AG09309 (cell line): ENCODE measurements around the genes IGF2BP3, TRA2A and NPY.

GRCh38 chr7:23470139-23471180, at the start of gene IGF2BP3:
TSS of gene IGF2BP3 (minus strand) at chr7:23470491.
- RRBS = no CpG with 5 or more reads among the region's 46 CpGs

GRCh38 chr7:23531300-23532296, at the start of gene TRA2A:
TSS of gene TRA2A (minus strand) at chr7:23531981.
- RRBS = 1% methylated on average over 9 of the region's 76 CpGs

DNA sequence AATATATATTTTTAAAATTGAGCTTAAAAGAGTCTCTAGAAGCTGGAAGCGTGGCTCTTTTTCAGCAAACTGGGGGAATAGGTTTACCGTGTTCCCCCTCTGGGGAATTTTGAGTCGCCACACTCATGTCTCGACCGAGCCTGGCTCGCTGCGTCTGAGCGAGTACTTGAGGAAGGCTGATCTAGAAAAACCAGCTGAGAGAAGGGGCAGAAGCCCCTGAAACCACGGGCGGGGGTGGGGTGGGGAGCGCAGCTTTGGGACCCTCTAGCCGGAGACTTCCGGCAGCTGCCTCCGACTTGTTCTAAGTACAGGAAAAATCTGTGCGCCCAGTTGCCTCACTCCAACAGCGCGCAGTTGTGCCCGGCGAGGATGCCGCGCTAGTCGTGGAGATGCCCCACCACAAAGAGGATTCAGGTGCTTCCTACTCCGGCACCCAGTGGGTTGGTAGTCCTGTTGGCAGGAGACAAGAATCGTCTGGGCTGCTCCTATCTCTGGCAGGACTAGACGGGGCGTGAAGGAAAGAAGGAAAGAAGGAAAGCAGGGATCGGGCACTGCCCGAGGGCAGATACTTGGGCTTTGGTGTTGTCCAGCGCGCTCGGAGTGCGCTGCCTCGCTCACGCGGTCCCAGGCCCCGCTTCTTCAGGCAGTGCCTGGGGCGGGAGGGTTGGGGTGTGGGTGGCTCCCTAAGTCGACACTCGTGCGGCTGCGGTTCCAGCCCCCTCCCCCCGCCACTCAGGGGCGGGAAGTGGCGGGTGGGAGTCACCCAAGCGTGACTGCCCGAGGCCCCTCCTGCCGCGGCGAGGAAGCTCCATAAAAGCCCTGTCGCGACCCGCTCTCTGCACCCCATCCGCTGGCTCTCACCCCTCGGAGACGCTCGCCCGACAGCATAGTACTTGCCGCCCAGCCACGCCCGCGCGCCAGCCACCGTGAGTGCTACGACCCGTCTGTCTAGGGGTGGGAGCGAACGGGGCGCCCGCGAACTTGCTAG, at the start of gene NPY:
NPY (plus strand) TSS at position 841 of the 988 bp plus-strand sequence.
- RRBS = 8% methylated on average over 10 of the region's 70 CpGs

DNA sequence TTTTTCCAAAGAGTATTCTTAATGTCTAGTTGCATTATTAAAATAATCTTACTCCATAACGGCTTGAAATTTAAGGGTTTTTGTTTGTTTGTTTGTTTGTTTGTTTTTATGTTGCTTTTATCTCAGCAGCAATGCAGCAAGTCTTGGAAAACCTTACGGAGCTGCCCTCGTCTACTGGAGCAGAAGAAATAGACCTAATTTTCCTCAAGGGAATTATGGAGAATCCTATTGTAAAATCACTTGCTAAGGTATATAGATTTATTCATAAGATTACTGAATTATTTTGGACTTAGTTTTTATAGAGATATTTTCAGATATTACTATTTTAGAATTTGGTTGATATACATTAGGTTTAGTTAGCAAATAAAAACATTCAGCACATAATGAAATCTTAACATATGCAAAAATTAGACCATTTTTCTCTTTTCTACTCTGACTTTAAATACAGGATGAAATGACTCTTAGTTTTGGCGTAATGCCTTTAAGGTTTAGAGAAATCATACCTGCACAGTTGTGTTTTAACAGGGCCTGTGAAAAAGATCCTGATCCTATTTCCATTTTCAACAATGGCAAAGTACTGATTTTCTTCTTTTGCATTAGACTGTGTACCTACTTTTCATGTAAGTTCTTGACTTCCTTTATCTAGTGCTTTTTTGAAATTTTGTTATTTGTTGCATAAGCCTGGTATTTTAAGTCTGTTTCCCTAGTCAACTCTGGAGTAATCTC, 50.4 kb downstream of the PALS2 start:
- RRBS = no CpG with 5 or more reads among the region's 4 CpGs

DNA sequence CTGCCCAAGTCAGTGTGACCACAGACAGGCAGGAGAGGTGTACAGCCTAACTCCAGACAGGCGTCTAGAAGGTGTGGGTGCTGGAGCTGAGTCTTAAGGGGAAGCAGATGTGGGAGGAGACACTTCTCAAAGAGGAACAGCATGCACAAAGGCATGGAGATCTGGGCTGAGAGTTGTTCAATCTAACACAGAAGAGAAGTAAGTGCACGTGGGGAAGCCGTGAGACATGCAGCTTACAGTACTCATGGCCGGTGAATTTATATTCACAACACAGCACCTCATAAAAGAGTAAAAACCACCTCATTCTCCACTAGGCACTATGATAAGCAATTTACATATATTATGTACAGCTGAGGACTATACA, 23.9 kb upstream of the GSDME start:
- RRBS = no CpG with 5 or more reads among the region's 4 CpGs

DNA sequence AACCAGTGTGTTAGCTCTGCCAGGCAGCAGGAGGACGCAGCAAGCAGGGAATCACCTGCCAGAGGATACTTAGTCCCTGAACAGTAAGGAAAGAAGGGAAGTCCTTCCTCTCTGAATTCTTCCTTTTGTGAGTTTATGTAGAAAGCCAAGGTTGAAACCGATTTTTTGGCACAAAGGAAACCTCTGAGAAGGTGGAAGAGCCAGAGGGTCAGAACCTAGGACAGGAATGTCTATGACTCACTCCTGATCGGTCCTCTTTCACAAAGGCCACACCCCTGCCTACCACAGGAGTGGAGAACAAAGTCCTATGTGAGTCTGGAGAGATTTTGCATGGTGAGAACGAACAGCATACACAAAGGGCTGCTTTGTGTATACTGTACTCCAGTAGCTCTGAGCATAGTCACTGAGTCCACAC, 68.8 kb upstream of the GSDME start:
- RRBS = no CpG with 5 or more reads among the region's 4 CpGs

DNA sequence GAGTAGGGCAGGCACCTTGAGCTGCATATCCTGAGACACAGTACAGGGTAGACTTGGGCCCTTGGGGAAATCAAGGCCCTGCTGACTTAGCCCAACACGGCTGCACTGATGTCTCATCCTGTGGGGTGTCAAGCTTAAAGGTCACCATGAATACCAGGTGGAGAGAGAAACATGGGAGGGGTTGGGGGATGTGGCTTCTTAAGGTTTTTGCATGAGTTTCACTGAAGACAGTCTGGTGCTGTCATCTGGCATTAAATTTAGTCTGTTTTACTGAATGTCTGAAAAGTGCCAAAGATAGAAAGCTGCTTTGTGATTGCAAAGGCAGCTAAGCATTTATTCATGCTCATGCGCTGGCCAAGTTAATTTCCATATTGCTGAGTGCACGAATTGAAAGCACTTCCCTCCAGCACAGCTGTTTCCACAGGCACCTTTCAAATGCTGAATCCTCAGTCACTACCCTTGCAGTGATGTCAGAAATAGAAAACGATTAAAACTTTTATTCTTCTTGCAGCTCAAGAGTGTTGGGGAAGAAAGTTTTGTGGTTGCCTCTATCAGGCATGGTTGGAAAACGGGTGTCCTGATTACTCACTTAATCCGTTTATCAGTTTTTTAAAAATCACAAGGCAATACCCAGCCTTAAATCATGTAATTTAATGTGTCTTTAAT, 102.1 kb downstream of the OSBPL3 start:
- RRBS = no CpG with 5 or more reads among the region's 6 CpGs

- RRBS = no CpG with 5 or more reads among the region's 5 CpGs
Observed at GRCh38 chr7:24895986-24896780, 83.8 kb downstream of the OSBPL3 start.

- RRBS = no CpG with 5 or more reads among the region's 5 CpGs
Observed at GRCh38 chr7:25625323-25625900, 397.1 kb upstream of the NPVF start.

DNA sequence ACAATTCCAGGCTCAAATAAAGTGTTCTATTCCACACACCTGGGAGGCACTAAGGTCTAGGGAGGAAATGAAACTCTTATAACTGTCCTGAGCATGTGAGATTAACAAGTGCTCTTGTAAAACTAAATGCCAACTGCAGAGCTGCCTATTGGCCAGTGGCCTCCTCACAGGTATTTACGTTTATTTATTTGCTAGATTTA, 381.9 kb upstream of the NFE2L3 start:
- RRBS = no CpG with 5 or more reads among the region's 1 CpG

DNA sequence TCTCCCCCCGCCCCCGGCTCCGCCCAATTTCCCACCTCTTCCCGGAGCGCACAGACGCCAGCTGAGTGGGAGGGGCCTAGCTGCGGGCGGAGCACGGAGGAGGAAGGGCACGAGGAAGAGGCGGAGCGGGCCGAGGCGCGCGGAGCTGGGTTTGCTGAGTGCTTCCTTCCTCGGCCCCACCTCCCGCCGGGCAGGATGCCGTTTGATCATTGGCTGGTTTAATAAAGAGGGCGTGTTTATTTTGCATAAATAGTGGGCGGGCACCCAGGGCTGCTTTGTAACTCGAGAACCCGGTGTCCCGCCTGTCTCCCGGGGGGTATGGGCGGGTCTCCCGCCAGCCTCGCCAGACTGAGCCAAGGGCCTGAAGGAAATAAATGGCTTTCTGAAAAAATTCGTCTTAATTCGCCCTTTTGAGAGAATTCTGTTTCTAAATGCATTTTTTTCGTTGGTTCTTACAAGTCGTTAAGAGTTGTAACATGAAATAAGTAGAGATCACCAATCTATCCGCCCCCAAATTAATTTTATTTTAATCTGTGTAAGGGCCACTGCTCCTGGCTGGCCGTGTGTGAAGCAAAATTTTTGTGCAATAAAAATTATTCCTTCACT, 289.4 kb upstream of the NFE2L3 start:
- RRBS = 0% methylated on average over 5 of the region's 35 CpGs

GRCh38 chr7:25894293-25894756, 257.7 kb upstream of the NFE2L3 start:
- RRBS = no CpG with 5 or more reads among the region's 4 CpGs

DNA sequence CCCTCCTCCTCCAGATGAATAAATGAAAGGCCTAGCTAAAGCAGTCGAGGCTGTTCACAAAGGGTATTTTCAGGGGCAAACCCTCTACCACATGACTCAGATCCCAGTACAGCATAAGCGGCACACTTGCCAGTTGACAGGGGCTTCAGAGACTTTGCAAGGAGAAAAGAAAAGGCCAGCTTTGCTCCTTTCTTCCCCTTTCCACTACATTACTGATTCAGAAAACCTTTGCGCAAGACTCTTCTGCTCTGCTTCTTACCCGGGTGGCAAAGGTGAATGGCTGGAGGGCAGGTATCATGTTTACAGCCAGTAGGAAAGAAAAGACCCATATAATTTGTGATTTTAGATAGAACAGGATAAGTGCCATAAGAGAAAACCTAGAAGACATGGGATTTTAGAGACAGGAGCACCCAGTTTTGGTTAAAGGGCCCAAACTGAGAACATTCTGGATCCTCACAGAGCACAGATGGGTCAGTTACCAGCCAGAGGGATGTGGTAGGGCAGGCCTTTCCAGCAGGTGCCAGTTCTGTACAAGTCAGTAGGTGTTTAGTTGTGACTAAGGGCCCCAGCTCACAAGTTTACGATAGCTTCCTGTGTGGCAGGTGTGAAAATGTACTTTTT, 15.0 kb downstream of the NFE2L3 start:
- RRBS = no CpG with 5 or more reads among the region's 5 CpGs

DNA sequence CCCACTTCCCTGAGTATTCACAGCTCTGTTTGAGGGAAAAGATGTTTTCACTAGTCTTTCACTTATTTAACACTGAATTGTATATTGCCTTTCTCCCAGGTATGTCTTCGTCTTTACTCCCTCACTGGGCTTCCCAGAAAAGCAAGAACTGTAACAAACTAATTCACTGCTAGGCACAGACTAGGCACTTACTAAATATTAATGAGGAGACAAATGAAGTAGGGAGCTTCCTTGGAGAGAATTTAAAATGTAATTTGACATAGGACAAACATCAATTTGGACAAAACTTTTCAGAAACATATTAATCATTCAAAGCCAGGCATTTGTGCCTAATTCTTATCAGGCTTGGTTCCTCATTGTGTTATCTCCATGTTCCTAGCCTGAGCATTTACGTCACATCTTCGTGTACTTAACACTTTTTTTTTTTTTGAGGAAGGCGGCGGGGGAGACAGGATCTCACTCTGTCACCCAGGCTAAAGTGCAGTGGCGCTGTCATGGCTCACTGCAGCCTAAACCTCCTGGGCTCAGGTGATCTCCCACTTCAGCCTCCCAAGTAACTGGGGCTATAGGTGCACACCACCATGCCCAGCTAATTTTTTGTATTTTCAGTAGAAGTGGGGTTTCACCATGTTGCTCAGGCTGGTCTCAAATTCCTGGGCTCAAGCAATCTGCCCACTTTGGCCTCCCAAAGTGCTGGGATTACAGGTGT, 19.8 kb downstream of the HNRNPA2B1 start:
- RRBS = no CpG with 5 or more reads among the region's 6 CpGs

GRCh38 chr7:26187078-26187732, 13.3 kb downstream of the HNRNPA2B1 start:
- RRBS = no CpG with 5 or more reads among the region's 6 CpGs

GRCh38 chr7:26198493-26199083, 2.0 kb downstream of the HNRNPA2B1 start:
- RRBS = no CpG with 5 or more reads among the region's 9 CpGs

DNA sequence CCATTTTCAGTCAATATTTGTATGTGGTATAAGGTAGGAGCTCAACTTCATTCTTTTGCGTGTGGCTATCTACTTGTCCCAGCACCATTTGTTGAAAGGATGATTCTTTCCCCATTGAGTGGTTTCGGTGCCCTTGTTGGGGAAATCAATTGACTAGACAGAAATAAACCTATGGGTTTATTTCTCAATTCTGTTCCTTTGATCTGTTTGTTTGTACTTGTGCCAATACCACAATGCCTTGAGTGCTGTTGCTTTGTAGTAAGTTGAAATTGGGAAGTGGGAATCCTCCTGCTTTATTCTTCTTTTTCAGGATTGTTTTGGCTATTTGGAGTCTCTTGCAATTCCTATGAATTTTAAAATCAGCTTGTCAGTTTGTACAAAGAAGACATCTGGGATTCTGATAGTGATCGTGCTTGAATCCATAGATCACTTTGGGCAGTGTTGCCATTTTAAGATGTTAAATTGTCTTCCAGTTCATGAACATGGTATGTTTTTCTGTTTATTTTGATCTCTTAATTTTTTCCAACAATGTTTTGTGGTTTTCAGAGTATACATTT, 41.1 kb downstream of the SNX10 start:
- RRBS = no CpG with 5 or more reads among the region's 3 CpGs

GRCh38 chr7:26451910-26452320, 160.3 kb downstream of the SNX10 start:
- RRBS = no CpG with 5 or more reads among the region's 5 CpGs

- RRBS = no CpG with 5 or more reads among the region's 3 CpGs
Observed at GRCh38 chr7:26698706-26699211, 165.6 kb downstream of the SKAP2 start.